Smooth muscle cell (in vitro differentiated cells): ENCODE measurements around a stretch of chr1.

- RAMPAGE, long total RNA, result no peak
Measured at GRCh38 chr1:239387753-239388262, 1.4 kb downstream of the CHRM3 start.

GRCh38 chr1:239814002-239814969 lies 277.4 kb upstream of the FMN2 start:
- RAMPAGE, long total RNA, result no peak

- RAMPAGE, long total RNA, result no peak
Measured at GRCh38 chr1:239997752-239998426, 93.8 kb upstream of the FMN2 start.

DNA sequence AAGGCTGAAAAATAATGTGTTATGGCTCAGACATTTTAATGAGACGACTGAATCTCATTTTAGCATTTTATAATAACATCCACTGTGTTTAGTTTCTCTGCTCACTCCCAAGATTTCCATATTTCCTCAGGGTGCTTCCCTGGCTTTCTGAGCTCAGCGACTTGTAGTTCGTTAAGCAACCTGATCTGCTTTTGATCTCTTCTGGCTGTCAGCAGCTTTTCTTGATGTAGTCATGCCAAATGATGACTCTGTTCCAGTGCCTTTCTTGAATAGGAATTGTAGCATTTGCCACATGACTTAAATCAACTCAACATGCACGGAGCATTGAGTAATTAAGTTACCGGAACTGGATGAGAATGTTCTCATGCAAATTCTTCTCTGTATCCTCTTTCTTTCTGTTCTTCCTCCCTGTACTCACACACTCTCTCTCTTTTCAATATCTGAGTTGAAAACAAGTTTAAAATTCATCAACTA lies 246.1 kb downstream of the FMN2 start:
- RAMPAGE, long total RNA, result no peak

GRCh38 chr1:240492734-240493613 lies 119.0 kb downstream of the GREM2 start:
- RAMPAGE, long total RNA, result no peak

DNA sequence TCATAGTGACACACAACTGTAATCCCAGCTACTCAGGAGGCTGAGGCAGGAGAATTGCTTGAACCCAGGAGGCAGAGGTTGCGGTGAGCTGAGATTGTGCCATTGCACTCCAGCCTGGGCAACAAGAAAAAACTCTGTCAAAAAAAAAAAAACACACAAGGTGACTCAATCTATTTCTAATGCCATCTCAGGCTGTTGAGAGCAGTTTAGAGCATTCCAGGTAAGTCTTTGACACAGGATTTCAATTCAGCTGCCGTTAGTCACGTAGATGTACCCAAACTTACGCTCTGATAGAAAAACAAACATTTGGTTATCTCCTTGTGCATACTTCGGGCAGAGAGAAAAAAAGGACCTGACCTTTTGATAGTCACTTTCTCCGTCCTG lies 15.4 kb downstream of the GREM2 start:
- RAMPAGE, long total RNA, result no peak

- RAMPAGE, long total RNA, result no peak
Measured at GRCh38 chr1:240612809-240613083, 791 bp upstream of the GREM2 start.

DNA sequence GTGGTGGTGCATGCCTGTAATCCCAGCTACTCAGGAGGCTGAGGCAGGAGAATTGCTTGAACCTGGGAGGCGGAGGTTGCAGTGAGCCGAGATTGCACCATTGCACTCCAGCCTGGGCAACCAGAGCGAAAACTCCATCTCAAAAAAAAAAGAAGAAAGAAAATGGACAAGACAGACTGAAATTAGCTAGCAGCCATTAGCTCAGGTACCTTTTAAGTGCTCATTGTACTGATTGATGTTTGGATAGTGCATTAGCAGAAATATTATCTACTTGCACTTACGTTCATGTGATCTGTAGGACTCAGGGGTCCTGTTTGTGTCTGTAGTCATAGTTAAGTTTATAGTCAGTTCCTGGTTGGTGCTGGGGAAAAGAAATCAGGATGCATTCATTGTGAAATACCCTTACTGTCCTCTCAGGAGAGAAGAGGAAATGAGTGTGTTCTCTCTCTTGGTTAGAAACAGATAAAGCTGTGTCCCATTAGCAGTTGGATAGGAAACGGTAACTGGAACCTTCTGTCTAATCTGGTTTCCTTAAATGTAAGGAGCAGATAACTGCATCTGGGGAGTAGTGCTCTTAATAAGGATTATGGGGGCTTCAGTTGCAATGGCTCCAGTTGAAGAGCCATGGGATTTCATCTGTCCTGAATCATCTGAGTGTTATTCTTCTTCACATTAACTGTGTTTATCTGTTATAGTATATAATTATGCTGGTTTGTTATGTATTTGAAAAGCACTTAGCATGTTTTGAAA lies 8.8 kb downstream of the SDCCAG8 start:
- RAMPAGE, long total RNA, result no peak

DNA sequence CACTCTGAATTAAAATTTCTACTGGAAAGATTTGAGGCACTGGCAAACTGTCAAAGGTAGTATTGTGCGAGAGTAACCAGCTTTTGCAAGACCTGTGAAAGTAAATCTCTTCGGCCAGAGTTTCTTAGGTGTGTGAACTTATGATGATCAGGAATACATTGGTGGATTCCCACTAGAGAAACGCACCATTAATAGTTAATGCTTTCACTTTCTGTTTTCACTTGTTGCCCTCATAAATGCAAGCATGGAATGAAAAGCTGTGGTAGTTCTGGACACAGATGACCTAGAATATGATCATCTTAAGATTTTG lies 98.6 kb downstream of the SDCCAG8 start:
- RAMPAGE, long total RNA, result no peak

GRCh38 chr1:243396630-243397357 lies 141.0 kb downstream of the SDCCAG8 start:
- RAMPAGE, long total RNA, result no peak

DNA sequence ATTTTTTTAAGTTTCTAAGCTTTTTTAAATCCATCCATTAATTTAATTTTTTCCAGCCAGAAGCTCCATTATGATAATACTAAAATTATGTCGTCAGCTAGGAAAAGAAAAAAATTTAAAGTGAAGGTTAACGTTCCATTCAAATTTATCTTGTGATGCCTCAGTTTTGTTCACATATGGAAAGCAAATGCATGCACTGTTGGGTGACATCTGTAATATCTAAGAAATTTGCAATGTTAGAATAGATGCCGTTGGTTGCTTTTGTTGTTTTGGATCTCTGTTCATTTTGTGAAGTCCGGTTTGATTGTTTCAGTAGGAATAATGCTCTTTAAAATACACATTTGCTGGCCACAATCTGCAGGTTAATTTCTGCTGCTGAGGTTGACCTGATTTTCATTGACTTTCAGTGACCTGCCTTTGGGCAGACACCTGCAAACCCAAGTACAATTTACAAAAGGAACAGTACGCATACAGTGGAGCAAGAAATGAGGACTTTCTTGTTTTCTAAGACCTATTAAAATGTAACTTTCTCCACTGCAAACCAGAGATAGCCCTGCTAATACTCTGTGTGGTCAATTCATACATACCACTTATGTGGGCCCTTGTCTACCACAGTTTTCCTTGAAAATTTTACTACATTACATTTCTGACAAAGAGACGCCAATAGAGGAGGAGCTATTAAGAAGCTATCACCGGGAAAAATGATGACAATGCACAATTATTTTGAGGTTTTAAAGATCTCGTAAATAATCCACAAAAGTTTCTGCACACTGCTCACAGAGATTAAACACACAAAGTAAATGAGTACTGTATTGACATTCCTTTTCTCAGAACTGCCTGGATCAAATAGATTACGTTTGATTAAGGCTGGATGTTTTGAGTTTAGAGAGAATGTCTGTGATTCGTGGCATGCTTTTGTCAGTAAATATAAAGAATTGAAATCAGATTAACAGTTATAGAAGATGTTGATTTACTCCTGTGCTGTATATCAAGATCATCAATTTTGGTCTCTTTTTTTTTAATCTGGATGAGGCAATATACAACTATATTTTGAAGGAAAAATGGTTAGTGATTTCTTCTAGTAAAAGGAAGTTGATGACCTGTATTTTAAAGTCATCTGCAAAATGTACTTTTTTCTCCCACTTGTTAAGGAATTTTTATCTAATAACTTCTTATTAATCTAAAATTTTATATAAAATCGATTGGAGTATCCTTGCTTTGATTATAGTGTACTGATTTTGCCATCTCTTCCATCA lies 141.9 kb downstream of the SDCCAG8 start:
- RAMPAGE, long total RNA, result no peak

- RAMPAGE, long total RNA, result no peak
Measured at GRCh38 chr1:243454622-243454967, 198.8 kb downstream of the SDCCAG8 start.

DNA sequence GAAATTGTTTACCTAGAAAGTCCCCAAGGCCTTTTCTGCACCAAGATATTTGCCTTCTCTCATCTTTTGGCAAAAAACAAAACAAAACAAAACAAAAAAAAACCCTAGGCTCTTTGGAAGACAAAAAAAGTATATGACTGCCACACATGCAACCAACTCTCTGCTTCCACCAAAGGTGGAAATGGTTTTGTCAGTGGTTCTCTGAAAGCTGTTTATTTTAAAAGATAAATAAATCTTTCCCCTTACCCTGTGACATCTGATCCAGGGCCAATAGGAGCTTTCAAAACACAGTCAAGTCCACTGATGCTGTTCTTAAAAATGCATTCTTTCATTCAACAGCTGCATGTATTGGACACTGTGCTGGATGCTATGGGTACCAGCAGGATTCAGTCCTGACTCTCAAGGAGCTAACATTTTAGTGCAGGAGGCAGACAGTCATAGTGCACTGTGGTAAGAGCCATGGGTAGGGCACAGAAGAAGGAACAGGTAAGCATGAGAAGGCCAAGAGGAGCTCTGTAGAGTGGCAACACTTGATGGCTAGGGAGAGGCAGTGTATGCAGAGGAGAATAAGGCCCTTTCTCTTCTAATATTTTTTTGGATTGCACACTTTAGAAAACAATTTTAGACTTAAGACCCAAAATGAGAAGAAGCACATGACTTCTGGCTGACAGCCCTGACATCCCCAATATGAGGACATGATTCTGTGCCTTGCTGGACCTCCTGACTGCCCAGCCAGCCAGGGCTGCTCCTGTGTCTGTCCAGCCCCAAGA lies 207.1 kb downstream of the SDCCAG8 start:
- RAMPAGE, long total RNA, result no peak

- RAMPAGE, long total RNA, result no peak
Measured at GRCh38 chr1:243487375-243488051, 231.7 kb downstream of the SDCCAG8 start.

DNA sequence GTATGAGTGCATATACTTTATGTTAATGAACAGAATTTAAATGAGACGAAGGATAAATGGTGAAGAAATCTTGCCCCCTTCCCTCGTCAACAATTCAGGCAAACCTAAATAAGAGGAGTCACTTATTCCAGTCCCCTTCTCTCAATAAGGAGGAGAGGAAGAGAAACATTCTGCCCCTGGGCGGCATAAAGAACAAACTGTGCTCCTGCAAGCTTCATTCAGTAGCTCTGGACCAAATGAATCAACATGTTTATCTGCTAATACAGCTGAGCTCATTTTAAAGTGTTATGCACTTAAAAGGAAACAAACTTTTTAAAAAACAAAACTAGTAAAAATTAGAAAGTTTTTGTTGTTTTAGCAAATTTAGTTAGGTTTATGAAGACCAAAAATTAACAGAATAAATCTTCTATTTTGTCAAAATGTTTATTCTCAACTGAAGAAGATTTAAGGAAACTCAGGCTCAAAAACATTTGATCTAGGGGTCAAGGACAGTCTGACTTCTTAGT lies 58.4 kb downstream of the AKT3 start:
- RAMPAGE, long total RNA, result no peak

DNA sequence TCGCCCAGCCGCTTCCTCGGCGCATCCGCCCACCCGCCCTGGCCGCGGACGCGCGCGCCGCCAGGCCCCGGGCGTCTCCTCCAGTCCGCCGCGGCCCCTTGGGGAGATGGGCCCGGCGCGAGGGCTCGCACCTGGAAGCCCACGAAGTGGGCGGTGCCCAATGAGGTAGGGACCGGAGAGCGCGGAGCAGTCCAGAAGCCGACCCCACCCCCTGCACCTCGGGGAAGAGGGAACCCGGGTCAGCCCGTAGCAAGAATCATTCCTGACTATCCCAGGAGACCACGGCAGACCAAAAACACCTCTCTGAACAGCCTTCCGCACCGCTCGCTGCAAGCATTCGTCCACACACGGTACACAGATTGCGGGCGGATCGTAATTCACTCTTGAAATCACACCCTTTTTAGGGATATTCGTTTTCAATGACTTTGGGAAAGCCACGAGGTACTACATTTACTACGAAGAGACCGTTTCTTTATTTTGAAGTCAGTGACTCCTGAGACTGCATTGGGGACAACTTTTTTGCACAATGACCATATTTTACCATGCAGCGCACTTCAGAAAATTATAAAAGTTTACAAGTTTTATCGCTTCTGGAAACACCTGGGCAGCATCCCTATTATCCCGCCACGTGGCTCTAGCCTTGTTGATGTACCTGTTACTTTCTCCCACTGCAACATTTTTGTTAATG lies 1.0 kb upstream of the AKT3 start:
- RAMPAGE, long total RNA, result no peak

- RAMPAGE, long total RNA, result no peak
Measured at GRCh38 chr1:244052056-244052465, 978 bp downstream of the ZBTB18 start.

DNA sequence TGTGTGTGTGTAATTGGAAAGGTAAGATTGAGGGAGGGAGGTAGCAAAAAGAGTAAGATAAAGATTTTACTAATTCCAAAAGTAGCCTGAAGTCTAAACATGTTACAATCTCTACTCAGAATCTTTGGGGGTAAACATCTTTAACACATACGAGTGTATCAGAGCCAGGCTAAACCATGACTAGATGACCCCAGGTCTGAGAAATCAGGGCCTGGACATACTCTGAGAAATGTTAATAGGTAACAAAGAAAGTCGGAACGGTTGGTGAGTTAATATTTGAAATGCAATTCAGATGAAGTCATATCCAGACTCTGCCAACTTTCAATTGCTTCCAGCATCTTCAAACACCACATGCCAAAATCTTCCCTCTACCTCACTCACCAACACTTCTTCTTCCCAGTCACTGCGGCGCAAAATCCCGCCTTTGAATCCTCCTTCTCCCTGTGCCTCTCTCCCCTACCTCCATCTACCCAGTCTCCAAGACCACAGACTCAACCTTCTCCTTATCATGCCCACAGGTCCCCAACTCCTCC lies 41.1 kb downstream of the ZBTB18 start:
- RAMPAGE, long total RNA, result no peak

- RAMPAGE, long total RNA, result no peak
Measured at GRCh38 chr1:244163804-244164540, 112.9 kb downstream of the ZBTB18 start.

DNA sequence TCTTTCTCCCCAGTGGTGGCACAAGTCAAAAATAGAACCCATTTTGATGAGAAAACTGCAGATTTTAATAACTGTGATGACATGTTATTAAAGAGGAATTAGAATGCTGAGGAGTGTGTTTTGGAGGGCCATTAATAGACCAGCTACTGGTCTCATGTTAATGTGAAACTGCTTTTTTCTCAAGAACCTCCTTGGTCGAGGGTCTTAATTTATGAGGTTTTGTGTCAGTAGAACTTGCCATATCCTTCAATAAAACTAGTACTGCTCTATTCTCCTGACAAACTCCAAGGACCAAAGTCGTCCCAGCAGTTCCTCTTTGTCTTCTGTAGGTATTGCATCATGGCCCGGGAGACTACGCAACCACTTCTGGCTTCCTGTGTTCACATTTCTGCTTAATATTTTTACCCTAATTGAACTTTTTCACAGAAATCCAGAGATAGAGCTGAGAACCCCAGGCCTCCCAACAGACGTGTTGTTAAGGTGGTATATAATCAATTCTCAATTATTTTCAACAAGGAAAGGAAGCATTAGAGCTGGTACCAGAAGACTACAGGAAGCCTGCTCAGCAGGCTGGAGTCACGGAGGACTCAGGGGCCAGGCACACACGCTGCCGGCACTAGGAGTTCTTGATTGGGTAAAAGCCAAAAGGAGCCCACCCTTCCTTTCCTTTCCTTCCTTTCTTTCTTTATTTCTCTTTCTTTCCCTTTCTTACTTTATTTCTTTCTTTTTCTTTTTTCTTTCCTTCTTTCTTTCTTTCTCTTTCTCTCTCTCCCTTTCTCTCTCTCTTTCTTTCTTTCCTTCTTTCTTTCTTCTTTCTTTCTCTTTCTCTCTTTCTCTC lies 127.9 kb upstream of the C1orf100 start:
- RAMPAGE, long total RNA, result no peak